Gallbladder (tissue), 1 donor: Measurements from ENCODE around the genes MAPKAPK5 and OAS3.

DNA sequence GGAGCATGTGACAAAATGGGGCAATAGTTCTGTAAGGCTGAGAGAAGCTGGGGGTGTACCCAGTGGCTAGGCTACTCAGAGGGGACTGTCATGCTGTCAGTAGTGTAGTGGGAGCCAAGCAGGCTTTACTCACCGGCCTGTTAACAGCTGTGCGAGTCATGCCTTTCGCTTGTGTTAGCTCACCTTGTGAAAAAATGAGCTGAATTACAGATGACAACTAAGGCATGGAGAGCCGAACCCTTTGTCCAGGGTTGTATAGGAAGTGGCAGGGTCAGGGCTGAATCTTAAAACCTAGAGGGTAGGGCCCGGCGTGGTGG is 37.8 kb downstream of the SH2B3 start:
- PRO-cap = no peak

- PRO-cap = no peak
Observed at GRCh38 chr12:111447997-111448837, 42.5 kb downstream of the SH2B3 start.

GRCh38 chr12:111512923-111513965 is 85.9 kb downstream of the ATXN2 start:
- PRO-cap = no peak

- PRO-cap = no peak
Observed at GRCh38 chr12:111840637-111841782, 1.0 kb upstream of the MAPKAPK5 start.

- PRO-cap = bidirectional peak, plus-strand start at chr12:111842241, minus-strand start at chr12:111841917
Observed at GRCh38 chr12:111841968-111842525, at the start of gene MAPKAPK5. MAPKAPK5 (plus strand) TSS chr12:111842228.

DNA sequence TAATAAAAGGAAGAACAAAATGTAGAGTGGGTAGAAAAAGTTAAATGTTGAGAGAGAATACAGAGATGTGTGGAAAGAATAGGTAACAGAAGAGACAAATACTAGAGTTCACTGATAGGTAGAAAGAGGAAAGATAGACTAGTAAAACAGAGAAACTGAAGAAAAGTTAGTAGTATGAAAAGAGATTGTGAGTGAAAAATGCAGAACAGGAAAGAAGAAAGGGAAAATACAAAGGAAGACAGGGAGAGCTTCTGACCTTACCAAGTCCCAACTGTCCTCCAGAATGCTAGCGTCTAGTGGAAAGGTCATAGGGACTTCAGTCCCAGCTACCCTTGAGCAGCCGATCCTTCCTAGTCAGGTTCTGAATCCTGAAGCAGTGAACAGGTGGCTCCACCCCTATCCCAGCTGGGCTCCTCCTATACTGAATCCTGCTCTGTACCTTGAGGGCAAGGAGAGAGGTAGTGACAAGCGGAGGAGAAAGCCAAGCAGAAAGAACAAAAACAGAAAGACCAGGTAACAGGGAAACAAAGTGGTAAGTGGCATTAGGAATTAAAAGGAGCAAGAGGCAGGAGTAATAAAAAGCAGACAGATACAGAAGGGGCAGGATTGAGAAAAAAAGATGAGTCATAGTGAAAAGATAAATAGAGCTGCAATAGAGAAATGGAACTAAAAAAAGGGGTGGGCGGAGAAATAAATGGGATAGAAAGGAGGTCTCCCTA is 7.1 kb downstream of the TMEM116 start:
- PRO-cap = bidirectional peak, plus-strand start at position 464 of the sequence, minus-strand start at position 363 of the sequence

- PRO-cap = no peak
Observed at GRCh38 chr12:112010453-112011069, 2.4 kb downstream of the TMEM116 start.

DNA sequence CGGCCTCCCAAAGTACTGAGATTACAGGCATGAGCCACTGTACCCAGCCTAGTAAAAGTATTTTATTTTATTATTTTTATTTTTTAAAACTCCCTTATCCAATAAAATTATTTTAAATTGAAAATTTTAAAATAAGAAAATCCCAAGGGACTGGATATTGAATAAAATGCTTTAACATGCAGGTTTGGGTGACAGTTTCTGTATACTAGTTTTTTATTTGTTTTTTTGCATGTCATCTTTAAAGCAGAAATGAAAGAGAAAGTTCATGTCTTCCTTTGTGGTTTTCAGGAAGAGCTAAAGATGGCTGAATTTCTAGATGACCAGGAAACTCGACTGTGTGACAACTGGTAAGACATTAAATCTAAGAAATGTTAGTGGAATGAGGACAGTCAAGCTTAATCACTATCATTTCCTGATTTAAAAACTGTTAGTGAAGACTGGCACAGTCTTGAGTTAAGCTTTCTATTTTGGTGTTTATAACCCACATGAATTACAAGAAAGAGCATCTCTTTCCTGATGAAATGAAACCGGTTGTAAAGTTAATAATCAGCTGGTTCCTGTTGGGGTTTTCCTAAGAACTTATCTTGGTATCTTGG is 5.0 kb downstream of the TRAFD1 start:
- PRO-cap = no peak

DNA sequence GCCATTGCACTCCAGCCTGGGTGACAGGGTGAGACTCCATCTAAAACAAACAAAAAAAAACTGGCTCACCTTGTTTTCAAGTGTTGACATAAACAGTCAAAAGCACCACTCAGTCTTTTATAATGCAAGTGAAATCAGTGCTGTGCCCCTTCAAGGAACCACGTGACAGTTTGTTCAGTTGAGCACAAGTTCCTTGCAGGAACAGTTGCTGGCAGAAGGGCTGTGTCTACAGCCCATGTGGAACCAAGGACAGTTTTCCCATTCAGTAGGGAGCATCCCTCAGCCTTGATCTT is 11.8 kb downstream of the TRAFD1 start:
- PRO-cap = no peak

GRCh38 chr12:112158793-112159092 is 33.4 kb downstream of the TRAFD1 start:
- PRO-cap = no peak

GRCh38 chr12:112231362-112231943 is 106.1 kb downstream of the TRAFD1 start:
- PRO-cap = no peak

DNA sequence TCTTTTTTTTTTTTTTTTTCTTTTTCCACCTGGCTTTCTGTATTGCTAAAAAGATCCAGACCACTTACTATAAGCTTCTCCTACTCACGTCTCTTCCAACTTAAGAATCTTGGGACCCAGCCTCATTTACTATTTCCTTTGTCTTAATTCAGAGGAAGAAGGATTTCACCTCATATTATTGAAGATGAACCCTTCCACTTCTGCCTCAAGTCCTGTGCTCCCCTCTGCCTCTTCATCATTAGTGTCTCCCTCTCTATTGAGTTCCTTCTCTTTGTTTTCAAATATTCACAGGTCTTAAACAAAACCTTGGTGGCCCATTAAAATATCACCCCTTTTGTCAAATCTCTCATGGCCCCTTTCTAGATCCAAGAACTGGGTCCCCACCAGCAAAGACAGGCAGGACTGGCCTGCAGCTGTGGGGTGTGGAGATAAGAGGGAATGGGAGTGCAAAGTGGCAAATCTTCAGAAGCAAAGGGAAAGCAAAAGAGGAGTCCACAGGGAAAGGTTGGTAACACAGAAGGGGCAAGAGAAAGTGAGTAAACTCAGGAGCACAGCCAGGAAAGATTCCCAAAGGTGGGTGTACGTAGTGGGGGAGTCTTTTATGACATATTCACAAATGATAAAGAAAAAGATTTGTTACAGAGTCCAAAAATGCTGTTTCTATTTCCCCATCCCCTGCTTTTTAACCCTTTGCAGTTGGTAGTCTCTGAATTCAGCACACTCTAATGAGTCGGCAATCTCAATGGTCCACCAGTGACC is 98.1 kb downstream of the HECTD4 start:
- PRO-cap = no peak

DNA sequence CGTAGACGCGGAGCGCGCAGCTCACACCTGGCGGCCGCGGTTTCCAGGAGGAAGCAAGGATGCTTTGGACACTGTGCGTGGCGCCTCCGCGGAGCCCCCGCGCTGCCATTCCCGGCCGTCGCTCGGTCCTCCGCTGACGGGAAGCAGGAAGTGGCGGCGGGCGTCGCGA is 162 bp upstream of the PTPN11 start:
- PRO-cap = bidirectional peak, plus-strand start outside the sequence, minus-strand start at position 135 of the sequence

DNA sequence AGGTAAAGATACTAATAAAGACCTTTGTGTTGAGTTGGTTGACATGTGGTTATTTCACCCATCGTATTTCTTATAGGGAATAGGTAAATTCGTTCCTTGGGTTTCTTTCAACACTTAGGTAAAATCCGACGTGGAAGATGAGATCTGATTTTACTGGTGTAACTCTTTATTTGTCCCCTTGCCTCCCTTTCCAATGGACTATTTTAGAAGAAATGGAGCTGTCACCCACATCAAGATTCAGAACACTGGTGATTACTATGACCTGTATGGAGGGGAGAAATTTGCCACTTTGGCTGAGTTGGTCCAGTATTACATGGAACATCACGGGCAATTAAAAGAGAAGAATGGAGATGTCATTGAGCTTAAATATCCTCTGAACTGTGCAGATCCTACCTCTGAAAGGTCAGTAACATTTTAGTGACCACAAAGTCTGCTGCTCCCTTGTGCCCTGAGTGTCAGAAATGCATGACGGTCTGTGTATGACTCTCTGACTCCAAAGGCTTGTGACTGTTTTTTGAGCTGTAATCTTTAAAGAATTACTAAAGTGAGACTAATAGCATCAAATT is 31.4 kb downstream of the PTPN11 start:
- PRO-cap = no peak

- PRO-cap = no peak
Observed at GRCh38 chr12:112584295-112584722, 165.6 kb downstream of the PTPN11 start.

- PRO-cap = no peak
Observed at GRCh38 chr12:112621308-112621787, 170.2 kb upstream of the RPH3A start.

DNA sequence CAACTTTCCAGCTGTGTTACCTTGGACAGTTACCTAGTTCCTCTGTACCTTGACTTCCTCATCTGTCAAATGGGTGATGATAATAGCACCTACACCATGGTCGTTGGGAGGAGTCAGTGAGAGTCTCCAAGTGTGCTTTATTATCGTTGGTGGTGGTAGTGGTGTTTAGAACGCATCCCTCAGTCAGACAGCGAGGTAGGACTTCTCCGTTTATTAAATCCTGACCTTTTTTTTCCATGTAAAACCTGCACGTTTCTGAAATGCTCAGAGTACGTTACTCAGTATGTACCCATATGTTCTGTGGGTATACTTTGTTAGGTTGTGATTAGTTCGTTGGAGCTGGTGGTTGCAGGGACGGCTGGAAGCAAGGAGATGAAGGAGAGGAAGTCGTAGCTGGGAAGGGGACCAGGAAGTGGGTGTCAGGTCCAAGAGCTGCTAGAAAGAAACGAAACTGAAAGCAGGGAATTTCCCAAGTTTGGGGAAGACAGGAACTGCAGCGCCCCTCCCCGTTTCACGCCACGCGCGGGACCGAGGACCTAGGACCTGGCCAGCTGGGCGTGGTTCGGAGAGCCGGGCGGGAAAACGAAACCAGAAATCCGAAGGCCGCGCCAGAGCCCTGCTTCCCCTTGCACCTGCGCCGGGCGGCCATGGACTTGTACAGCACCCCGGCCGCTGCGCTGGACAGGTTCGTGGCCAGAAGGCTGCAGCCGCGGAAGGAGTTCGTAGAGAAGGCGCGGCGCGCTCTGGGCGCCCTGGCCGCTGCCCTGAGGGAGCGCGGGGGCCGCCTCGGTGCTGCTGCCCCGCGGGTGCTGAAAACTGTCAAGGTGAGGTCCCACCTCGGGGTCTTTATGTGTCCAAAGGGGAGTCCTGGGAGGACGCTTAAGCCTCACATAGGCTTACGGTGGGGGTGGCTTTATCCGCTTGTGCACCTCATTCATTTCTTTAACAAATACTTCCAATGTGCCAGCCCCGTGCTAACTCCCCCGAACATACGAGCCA is at the start of gene OAS3:
Gene OAS3, plus strand, starts transcription at position 591 of the 999 bp plus-strand sequence.
- PRO-cap = bidirectional peak, plus-strand start at position 644 of the sequence, minus-strand start at position 414 of the sequence

- PRO-cap = no peak
Observed at GRCh38 chr12:113153205-113153767, 3.8 kb downstream of the CFAP73 start.

DNA sequence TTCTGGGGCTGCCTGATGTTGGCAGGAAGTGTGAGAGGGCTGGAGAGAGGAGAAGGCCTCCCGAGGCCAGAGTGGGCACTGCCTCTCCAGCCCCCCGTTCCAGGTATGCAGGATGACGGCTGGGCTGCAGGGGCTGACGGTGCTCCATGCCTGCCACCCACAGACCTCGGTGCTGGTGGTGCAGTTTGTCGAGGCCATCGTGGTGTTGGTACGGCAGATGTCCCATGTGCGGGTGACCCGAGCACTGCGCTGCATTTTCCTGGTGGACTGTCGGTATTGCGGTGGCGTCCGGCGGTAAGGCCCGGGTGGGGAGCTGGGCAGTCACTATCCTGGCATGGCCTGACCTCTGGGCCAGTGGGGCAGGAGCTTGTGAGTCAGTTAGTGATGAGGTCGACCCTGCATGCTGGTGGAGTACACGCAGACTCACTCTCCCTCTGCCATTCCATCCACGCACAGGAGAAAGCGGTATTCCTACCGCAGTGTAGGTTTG is 47.4 kb downstream of the TPCN1 start:
- PRO-cap = no peak

DNA sequence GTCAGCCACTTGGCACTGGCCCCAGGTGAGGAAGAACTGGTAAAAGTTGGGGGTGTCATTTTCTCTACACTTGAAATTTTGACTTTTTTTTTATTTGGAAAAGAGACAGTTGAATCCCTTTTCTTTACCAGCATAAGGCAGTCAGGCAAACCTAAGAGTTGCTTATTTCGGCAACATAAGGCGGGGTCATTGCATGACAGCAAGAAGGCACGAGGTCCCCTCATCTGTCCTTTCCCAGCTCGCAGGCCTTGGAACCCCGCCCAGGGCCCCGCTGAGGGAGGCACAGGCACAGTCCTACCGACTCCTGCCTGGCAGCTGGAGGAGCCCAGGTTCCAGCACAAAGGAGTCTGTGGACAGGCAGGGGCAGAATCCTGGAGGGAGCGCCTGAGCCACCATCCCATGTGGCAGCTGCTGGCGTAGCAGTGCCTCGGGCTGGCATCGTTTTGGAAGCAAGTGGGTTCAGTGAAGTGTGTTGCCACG is 36.2 kb downstream of the SLC8B1 start:
- PRO-cap = no peak